Measurements from ENCODE around the gene IL1RAP.

- PRO-cap = no peak
Observed at GRCh38 chr3:190121961-190122578, 1.4 kb upstream of the P3H2 start.

DNA sequence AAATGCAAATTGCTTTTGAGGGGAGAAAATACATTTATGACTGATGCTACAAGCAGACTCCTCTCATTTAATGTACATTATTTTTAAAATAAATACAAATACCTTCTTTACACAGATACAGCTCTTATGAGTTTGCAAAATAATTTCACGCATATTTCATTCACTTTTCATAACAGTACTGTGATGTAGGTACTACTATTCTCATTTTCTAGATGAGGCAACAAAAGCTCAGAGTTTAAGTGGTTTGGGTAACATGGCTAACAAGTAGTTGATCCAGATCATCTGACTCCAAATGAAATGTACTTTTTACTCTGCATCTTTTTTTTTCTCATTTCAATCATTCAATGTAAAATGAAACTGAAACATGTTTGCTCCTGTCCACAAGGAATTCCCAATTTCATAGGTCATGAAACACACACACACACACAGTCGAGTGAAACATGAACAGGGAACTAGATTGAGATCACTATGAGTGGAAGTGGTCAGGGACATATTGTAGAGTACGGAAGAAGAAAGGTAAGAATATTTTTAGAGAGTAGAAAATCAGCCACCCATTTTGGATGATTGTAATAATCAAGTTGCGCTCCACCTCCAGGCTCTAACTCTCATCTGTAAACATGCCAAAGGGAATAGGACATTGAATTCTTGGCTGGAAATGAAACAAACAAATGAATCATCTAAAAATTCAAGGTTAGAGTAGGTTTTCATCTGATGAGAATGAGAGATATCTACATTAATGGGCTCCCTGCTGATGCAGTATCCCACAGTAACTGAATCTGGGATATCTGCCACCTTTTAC, 92.4 kb downstream of the CLDN1 start:
- PRO-cap = no peak

- PRO-cap = no peak
Observed at GRCh38 chr3:190308065-190308558, 14.1 kb downstream of the CLDN1 start.

DNA sequence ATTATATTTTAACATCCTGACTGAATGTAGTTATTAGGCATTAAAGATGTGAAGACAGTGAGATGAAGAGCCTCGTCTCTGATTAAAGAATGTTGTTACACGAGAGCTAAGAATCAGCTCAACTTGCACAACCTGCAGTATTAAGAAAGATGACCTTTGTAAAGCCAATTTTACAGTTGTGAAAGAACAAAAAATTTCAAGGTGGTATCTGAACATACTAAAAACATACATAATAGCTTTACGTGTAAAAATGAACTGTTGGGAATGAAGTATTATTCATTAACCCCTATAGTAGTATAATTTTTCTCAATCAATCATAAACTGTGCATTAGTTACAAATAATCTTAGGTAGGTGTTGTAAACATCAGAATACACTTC, 12.8 kb downstream of the CLDN1 start:
- PRO-cap = no peak

DNA sequence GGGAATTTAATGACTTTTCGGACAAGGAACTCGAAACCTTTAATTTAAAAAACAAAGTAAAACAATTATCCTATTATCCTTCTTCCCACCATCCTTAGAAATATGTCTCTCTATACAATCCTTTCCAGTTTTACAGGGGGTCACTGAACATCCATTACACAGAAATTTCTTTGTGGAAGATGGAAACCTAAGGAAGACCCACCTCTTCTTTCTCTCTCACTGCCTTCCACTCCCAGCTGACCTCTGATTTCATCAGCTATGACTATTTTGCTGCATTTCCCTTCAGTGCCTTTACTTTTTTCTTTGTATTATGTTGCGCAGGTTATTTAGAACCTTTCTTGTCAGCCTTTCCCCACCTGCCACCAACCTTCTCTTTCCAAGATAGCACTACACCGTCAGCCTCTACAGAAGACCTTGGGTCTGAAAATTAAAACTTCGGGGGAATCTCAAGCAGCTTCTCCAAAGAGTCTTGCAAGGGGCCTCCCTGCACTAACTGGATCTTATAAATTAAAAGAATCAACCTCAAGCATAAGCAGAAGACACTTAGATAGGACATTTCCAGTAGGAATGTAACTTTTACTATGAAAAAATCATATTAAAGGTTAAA, 1.2 kb downstream of the CLDN1 start:
- PRO-cap = no peak

DNA sequence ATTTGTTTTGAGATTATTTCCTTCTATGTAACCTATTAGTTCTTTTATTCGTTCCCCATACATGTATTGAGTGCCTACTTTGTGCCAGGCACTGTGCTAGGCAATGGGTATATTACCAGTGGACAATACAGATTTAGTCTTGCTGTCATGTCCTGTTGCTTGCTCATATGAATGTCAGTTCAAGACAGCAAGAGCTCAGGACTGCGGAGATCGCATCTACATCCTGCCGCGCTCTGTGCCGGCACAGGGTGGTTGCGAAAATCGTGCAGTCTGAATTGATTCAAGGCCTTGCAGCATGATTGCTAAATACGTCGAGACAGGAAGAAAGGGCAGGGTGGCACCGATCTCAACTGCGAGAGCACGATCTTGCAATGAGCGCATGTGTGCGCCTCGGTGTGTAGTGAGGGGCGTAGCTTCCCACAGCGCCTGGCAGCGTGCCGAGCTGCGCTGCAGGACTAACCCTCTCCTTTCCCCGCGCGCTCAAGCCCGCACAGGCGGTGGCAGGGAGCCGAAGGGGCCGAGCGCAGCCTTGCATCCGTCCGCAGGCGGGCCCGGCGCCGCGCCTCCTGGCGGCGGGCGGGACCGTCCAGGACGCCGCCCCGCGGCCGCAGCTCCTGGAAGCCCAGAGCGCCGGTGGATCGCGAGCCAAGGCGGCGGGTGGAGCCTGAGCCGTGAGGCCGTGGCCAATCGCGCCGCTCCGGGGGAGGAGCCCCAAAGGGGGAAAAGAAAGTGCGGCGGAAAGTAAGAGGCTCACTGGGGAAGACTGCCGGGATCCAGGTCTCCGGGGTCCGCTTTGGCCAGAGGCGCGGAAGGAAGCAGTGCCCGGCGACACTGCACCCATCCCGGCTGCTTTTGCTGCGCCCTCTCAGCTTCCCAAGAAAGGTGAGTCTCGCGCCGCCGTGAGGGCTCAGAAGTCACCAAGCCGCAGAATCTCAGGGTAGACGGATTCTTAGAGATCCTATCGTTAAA, at the start of gene IL1RAP:
TSS of gene IL1RAP (plus strand) at position 748 of the 969 bp plus-strand sequence.
- PRO-cap = bidirectional peak, plus-strand start at position 366 of the sequence, minus-strand start at position 277 of the sequence; bidirectional peak, plus-strand start at position 748 of the sequence, minus-strand start at position 568 of the sequence

DNA sequence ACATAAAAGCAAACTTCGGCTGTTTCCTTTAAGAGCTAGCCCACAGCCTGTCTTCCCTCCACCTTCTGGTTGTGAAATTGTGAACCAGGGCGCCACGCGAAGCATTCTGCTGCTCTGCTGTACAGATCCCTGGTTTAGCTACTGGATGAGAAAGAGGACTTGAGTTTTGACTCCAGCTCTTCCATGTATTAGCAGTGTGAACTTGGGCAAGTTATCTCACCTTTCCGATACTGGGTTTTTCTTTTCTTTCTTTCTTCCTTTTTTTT, 1.0 kb downstream of the IL1RAP start:
- PRO-cap = unidirectional peak, minus-strand start at position 79 of the sequence

GRCh38 chr3:190527221-190527846, 13.4 kb downstream of the IL1RAP start:
- PRO-cap = no peak

DNA sequence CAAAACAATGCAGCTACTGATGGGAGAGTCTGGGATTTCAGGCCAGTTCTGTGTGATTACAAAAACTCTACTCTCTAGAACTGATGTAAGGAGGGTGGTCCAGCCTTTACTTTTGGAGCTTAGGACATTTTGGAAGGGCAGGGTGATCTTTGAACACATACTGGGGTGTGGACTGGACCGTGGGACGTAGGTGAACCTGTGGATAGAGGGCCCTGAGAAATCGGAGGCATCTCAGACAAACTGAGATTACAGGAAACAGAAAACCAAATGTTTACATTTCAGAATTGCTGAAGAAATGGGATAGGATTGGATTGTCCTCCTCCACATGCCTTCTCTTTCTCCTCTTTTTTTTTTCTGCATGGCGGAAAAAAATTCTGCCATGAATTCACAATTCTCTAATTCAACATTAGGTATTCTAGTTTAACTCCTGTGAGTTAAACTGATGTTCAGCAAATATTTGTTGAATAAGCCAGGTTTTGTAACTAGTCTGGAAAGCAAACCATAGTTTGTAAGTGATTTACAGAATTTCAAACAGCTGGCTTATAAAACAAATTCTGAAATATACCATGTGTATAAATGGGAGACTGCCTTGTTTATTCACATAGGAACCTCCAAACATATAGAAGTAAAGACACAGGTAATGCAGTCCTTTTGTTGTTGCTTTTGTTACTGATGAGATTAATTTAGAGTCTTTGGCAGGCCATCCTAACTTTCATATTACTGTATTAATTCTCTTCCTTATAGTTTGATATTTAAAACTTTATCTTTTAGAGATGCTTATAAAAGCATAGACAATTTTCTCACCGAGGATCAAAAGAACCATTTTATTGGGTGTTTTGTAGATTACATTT, 101.1 kb downstream of the IL1RAP start:
- PRO-cap = no peak

GRCh38 chr3:191297892-191298091, 31.4 kb upstream of the CCDC50 start:
- PRO-cap = no peak

- PRO-cap = no peak
Observed at GRCh38 chr3:191331132-191331452, 766 bp upstream of the UTS2B start.

DNA sequence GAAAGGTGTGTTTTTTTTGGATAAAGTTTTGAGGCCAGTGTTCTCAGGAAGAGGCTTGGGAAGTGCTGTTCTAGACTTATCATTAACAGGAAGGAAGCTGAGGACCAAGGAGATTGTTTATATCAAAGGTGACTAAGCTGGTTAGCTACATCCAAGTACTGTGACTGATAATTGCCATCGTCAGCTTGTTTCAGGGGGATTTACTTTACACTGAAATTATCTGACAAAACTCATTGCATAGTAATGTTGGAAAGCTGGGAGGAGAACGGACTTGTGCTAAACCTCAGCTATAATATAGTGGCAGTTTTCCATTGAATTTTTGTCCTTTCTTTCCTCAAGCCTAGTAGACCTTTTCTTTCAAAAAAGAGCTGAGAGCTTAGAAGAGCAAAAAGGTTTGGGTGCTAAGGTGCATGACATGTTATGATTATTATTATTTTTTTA, 36.4 kb upstream of the UTS2B start:
- PRO-cap = no peak

- PRO-cap = no peak
Observed at GRCh38 chr3:191659084-191659519, 198.1 kb downstream of the PYDC2 start.

DNA sequence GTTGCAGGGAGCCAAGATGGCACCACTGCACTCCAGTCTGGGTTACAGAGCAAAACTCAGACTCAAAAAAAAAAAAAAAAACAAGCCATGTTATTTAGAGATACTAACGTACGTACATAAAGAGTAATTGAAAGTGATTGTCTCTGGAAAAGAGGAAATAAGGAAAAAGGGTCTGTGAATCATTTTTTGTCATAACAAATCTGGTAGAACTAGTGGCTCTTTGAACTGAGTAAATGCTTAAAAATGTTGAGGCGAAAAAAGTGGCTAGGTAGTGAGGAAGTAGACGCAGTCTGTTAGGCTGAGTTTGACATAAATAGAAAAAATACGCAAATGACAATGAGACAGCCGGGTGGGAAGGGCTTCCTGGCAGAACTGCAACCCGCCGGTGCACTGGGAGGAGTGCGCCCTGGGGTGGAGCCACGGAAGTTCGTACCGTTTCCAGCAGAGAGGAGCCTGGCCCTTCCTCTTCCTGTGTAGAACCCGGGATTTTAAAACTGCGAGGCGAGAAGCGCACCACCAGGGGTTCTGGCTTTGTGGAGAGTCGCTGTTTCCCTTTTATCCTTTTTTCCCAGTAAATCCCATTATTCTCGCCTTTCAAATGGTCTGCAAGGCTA, 602.5 kb downstream of the PYDC2 start:
- PRO-cap = bidirectional peak, plus-strand start at position 491 of the sequence, minus-strand start at position 295 of the sequence

- PRO-cap = no peak
Observed at GRCh38 chr3:192303210-192303651, 424.1 kb downstream of the FGF12 start.

- PRO-cap = no peak
Observed at GRCh38 chr3:192407959-192408563, 319.3 kb downstream of the FGF12 start.

DNA sequence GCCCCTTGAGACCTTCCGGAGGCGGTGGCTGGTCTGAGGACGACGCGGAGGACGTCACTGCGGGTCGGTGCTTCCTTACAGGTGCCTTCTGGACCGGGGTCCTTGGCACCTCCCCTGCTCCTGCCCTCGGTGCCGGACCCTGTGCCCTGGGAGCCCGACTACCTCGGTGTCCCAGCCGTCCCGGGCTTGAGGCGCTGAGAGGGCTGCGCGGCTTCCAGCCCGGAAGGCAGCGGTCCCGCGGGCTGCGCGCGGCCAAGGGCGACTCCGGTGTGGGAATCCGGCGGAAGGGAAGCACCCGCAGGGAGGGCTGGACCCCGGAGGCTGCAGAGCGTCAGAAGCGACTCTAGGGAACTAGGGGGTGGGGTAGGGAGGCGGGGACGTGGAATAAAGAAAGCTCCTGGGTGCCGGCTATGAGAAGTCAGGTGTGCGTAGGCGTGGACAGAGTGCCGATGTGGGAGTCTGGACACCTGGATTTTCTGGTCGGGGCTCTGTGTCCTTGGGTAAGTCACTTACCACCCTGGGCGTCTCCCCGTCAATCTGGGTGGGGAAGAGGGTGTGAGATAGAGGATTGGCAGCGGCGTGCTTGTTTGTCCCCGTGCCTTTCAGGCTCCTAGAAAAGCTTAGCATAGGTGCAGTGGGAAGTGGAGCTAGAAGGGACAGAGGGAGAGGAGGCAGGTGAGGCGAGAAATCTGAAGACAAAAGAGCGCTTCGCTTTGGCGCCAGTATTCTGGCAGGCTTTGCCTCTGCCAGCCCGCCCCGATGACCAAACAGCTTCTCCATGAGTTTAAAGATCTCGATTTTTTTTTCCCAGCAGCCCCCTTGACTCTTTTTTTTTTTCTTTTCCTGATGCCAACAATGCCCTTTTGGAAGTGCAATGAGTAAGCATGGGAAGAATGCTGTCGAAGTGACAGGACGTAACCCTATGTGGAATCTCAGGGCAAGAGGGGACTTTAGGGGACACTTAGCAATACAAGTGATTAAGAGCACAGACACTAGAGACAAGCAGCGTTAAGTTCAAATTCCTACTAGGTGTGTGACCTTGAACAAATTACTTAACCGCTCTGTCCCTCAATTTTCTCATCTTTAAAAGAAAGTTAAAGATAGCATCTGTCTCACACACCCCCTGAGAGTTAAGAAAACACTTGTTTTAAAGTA, 212.0 kb downstream of the FGF12 start:
- PRO-cap = no peak

DNA sequence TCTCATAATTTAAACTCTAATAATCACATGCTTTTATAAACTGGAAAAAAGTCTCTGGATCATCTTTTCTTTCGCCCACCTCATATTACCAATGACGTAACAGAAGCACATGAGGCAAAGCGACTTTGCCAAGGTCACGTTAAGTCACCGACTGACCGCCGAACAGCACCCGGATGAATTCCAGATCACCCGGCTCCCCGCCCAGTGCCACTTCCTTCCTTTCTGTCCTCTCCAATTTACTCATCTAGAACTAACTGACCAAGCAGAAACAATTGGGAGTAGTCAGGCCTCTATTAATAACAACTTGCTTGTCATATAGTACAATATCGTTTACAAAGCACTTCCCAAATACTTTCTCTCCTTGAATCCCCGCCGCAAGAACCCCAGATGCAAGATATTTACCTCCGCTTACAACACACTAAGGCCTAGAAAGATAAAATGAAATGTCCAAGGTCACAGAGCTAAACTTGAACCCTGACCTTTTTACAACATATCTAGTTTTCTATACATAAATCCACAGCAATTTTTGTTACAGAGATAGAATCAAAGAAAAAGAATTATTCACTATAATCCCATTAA, 21.0 kb downstream of the FGF12 start:
- PRO-cap = no peak

GRCh38 chr3:192887012-192887629, 30.5 kb downstream of the MB21D2 start:
- PRO-cap = no peak

GRCh38 chr3:193555614-193556216, 1.0 kb upstream of the ATP13A4 start:
- PRO-cap = no peak

Measured in cardiac septum (tissue), 1 donor.